ENCODE measurements around a stretch of chr10.

GRCh38 chr10:27713904-27714409 is 31.7 kb downstream of the MKX start:
- PRO-cap, result unidirectional peak, plus-strand start at chr10:27714098

DNA sequence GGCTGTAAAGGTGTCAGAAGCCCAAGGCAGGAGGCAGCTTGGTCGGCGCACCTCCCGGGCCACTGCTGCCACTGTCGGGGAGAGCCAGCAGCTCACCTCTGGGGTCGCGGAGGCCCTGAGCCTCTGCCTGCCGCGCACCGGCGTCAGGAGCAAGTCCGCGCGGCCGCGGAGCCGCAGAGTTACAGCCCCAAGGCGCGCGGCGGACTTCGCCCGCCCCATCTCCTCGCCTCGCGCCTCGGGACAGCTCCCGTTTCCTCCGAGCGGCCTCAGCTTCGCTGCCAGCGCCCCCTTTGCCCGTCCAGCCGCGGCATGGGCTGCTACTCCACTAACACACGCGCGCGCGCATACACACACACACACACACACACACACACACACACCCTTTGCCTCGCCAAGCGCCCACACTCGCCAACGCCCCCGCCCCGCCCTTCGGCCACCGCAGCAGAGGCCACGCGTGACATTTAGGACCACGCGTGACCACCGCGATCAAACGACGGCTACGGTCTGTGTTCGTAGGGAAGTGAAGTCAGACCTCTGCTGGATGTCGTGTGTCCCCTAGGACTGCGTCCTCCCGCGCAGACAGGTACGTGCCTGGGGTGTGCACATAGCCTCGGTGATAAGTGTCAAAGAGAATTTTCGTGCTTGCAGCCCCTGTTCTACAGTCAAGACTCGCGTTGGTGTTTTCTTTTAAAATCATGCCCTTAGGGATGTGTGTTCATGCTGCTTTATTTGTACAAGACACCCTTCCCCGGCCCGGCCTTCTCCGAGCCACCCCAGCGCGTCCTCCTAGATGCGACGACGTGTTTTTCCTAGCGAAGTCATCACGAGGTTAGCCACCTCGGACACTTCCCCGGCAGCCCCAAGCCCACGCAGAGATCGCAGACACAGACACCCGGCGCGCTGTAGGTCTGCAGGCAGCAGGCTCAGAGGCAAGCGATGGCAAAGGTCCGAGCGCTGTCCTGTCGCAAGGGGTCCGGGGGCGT is 962 bp downstream of the MKX start:
- PRO-cap, result no peak

- PRO-cap, result no peak
Measured at GRCh38 chr10:27838723-27838932, 93.0 kb upstream of the MKX start.

DNA sequence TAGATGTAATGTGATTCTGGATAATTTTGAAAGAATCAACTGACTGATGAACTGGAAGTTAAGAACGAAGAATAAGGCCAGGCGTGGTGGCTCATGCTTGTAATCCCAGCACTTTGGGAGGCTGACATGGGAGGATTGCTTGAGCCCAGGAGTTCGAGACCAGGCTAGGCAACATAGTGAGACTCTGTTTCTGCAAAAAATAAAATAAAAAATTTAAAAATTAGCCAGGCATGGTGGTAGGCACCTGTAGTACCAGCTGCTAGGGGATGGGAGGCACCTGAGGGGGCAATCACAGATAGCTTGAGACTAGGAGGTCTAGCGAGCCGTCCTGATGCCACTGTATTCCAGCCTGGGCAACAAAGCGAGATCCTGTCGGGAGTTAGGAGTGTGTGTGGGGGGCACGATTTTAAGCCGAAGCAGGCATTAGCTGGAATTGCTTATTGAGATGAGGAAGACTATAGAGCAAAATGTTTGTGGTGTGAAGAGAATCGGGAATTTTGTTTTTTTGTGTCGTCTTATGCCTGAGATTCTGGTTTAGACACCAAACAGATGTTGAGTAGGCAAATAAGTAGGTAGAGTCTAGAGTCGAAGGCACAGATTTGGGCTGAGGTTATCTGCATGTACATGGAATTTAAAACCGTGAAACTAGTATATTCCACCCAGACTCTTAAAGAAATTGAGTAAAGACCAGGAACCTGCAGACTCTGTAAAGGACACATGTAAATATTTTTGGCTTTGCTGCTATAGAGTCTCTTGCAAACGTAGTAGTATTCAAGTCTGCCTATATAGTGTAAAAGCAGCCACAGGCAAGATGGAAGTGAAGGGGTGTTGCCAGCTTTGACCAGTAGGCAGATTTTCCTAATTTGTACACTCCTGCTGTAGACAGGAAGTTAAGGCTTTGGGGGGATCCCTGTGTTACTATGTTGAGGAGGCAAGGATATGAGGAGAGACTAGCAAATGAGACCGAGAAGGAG is 27.4 kb downstream of the WAC start:
- PRO-cap, result no peak

DNA sequence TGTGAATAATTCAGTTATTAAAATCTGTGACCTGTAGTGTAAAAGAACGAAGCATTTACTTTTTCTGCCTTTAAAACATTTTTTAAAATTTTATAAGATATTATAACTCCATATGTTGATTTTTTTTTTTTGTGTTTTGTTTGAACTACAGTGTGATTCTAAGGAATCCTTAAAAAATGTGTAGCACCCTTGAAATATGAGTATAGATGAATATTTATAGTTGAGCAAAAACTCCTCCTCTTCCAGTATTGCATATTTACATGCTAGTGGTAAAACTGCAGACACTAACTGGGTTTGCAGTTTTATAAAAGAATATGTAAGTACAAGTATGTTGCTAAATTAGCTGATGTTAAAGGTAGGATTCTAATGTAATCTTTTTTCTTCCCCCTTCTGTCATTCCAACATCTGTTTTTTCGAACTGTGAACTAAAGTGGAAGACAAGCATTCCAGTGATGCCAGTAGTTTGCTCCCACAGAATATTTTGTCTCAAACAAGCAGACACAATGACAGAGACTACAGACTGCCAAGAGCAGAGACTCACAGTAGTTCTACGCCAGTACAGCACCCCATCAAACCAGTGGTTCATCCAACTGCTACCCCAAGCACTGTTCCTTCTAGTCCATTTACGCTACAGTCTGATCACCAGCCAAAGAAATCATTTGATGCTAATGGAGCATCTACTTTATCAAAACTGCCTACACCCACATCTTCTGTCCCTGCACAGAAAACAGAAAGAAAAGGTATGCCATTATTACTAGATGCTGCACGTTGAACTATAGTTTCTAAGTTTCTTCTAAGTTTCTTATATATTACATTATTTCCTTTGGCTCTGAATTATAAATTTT is 62.6 kb downstream of the WAC start:
- PRO-cap, result no peak

DNA sequence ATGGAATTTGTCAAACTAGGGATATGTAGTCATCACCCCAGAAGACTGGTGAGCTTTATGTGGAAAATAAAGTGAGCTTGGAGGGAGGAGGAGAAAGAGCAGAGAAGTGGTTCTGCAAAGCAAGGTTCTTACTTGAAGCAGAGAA is 2.3 kb downstream of the BAMBI start:
- PRO-cap, result no peak

GRCh38 chr10:28681044-28681953 is 4.0 kb downstream of the BAMBI start:
- PRO-cap, result no peak

- PRO-cap, result no peak
Measured at GRCh38 chr10:28721835-28722856, 44.8 kb downstream of the BAMBI start.

- PRO-cap, result no peak
Measured at GRCh38 chr10:29322864-29323413, 34.1 kb downstream of the LYZL1 start.

DNA sequence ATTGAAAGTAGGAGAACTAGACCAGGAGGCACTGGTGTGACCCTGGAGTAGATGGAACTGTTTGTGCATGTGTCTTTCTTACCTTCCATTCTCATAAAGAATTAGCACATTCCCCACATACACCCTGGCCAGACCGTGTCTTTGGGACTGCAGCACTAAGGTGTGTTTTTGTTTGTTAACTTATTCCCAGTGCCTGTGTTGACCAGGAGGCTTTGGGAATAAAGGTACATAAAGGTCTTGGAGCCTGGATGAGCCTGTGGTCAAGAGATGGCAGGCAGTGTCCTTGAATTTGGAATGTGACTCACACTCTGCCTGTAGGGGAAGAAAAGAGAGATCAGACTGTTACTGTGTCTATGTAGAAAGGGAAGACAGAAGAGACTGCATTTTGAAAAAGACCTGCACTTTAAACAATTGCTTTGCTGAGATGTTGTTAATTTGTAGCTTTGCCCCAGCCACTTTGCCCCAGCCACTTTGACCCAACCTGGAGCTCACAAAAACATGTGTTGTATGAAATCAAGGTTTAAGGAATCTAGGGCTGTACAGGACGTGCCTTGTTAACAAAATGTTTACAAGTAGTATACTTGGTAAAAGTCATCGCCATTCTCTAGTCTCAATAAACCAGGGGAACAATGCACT is 137.6 kb downstream of the LYZL1 start:
- PRO-cap, result no peak

GRCh38 chr10:29446366-29447157 is 157.7 kb downstream of the LYZL1 start:
- PRO-cap, result bidirectional peak, plus-strand start at chr10:29446583, minus-strand start at chr10:29446493

DNA sequence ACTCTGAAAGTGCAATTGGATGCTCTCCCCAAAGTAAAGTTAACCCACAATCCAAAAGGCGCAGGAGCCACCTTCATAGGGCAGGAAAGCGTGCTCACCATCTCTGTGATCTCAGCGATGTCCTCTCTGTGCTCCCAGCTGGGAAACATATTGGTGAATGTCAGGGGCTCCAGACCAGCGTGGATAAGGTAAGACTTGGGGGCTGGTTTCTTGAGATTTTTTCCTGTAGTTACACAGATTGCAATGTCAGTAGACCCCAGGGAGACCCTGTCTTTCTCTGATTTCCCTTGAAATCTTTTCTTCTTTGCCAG is 172.6 kb downstream of the SVIL start:
- PRO-cap, result no peak

DNA sequence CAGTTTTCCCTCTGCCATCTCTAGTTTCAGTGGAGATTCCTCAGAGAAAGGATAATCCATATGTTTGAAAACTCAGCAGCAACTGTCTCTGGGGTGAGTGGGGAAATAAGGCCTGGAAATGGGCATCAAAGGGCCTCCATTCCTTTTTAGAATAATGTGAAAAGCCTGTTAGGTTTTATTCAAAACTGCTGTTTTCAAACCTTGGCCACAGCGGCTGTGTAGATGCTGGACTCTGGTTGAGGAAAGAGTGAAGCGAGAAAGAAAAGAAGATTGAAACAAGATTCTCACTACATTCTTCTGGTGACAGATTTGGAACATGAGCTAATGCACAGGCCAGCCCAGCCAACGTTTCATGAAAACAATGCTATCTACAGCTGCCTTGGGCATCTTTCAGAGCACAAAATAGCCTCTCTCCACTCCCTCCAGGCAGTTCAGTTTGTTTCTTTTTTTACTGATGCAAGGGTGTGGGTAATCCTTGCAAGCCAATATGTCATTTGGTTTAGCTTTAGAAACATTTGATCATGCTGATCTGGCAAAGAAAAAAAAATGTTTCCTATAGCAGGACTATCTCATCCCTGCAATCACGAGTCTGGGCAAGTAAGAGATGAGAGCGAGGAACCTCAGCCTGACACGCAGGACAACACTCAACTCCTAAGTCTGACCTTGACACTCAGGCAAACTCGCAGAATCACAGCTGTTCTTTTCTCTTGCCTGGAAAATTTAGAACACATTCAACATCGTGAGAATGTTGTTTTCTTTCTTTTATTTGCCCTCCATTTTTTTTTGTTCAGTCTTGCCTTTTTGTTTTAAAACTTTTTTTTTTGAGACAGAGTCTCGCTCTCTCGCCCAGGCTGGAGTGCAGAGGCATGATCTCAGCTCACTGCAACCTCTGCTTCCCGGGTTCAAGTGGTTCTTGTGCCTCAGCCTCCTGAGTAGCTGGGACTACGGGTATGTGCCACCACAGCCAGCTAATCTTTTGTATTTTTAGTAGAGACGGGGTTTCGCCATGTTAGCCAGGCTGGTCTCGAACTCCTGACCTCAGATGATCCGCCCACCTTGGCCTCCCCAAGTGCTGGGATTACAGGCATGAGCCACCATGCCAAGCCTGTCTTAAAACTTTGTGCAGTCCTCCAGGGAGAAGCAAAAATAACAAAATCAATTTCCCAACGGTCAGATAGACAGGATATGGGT is 35.8 kb downstream of the SVIL start:
- PRO-cap, result no peak

GRCh38 chr10:29628986-29629321 is 5.8 kb downstream of the SVIL start:
- PRO-cap, result no peak

GRCh38 chr10:29691691-29692146 is 56.9 kb upstream of the SVIL start:
- PRO-cap, result no peak

DNA sequence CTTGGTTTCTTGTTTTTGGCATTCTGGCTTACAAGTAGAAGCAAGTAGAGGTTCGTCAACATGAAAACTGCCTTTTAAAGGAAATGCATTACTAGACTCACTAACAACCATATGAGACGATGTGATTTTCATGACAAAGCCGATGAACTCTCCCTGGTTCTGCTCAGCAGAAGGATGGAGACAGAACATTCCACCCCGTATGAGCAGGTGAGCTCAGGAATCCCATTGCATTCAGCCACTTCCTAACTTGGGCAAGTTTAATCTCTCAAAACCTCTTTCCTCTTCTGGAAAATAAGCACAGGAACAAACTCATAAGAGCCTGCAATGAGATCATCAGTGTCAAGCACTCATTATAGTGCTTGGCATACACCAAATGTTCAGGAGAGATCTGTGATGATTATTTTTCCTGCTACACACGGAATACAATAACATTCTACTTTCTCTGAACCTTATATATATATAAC is 57.4 kb upstream of the SVIL start:
- PRO-cap, result no peak

GRCh38 chr10:29858170-29859045 is 201.0 kb downstream of the JCAD start:
- PRO-cap, result no peak

- PRO-cap, result no peak
Measured at GRCh38 chr10:29881273-29881585, 178.2 kb downstream of the JCAD start.

DNA sequence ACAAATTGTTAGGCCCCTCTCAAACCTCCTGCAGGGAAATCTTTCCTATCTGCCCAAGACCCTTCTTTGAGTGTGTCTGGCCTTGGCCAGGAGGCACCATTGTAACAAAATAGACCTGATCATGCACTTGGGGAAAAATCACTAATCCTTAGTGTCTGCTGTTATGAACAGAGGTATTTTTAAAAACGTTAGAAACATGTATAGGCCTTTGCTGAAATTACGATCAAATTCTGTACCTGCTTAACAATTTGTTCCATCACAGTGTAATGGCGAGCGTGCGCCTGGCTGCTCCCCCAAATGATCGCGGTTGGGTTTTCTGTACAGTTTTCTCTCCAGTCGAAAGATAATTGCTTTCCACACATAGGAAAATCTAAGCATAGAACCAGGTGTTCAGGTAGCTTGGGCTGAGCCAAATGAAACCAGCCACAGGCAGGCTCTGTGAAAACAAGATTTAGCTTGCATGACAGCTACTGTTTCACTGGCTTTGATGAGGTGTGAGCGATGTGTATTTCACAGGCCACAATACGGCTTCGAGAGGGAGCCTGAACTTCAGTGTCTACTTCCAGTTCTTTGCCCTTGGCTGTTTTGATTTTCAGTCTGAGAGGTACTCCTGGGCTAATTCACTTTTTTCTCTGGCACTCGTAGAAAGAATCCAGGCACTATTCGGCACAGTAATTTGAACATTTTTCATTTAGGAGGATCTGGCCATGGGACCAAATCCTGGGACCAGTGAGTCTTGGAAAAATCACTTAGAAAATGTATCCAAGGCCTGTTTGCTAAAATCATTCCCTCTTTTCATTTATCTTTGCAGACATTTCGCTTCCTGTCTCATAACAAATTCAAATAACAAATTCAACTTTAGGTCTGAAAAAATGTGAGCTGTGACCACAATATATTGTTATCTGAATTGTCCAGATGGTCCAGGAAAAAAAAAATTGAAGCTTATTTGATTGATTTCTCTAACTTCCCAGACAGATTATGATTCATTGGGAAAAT is 110.5 kb downstream of the JCAD start:
- PRO-cap, result no peak

GRCh38 chr10:29957490-29958275 is 101.7 kb downstream of the JCAD start:
- PRO-cap, result no peak

Measured in REH cell (cell line).